Skeletal muscle cell (primary cell): Measurements from ENCODE around the gene NIPAL3.

- RRBS: under 1% methylated on average over 10 of the region's 44 CpGs
These were observed 5.1 kb downstream of the ID3 start for GRCh38 chr1:23554062-23554777.

- RRBS: no CpG with 5 or more reads among the region's 37 CpGs
These were observed 1.2 kb downstream of the ID3 start for GRCh38 chr1:23557933-23558762.

GRCh38 chr1:23585487-23586171, 26.3 kb upstream of the ID3 start:
- RRBS: no CpG with 5 or more reads among the region's 9 CpGs

GRCh38 chr1:23595892-23596136, 36.5 kb upstream of the ID3 start:
- RRBS: no CpG with 5 or more reads among the region's 2 CpGs

GRCh38 chr1:23651048-23651524, 40.5 kb upstream of the RPL11 start:
- RRBS: no CpG with 5 or more reads among the region's 4 CpGs

- RRBS: no CpG with 5 or more reads among the region's 11 CpGs
These were observed 2.8 kb downstream of the RPL11 start for GRCh38 chr1:23694163-23695039.

DNA sequence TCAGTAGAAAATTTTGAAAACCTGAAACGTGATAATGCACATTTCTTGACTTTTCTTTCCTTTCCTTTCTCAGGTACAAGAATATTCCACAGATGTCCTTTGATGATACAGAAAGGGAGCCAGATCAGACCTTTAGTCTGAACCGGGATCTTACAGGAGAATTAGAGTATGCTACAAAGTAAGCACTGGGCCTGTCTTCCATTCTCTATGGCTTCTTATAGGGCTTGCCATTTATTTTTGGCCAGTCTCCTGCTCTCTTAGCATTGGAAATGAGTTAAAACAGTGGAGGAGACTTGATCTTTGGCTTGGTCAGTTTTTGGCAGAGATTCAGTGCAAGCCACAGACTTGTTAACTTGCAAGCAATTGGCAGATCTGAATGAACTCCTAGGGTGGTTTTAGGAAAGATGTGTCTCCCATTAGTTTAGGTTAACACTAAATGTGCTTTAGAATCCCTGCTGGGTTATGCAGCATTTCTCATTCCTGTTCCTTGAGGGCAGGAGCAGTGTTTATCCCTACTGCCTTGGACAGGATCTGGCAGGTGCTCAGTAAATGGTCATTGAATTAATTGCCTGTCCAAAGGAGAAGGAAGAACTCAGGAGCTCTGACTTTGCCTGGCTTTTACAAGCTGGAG, 5.2 kb upstream of the LYPLA2 start:
- RRBS: no CpG with 5 or more reads among the region's 2 CpGs

GRCh38 chr1:23804321-23804666, 3.7 kb upstream of the GALE start:
- RRBS: no CpG with 5 or more reads among the region's 6 CpGs

DNA sequence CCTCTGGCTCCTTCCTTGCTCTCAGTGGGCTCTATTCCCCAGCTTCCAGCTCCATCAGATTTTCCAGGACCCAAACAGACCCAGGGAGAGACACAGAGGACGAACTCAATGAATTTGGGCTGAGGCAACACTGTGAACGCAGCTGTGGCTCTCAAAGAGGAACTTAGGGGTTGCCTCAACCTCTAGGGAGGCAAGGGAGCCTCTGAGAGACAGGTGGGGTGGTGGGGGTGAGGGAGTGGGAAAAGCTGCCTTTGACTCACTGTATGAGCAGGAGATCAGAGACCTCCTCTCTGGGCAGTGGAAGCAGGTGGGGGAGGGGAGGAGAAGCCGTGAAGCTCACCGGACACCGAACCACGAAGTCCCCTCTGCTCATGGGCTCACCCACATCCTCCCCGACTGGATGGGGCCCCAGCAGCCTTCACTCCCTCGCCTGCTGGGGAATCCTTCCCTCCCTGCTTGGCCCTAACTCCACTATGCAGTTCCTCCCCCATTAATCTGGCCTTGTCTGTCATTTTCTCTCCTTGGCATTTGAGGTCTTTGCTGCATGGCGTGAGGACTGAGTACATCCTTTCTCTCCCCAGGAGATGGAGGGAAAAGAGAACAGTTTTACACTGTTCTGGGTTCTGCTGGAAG, 4.3 kb downstream of the CNR2 start:
- RRBS: no CpG with 5 or more reads among the region's 9 CpGs

GRCh38 chr1:24089998-24090854, 21.7 kb downstream of the MYOM3 start:
- RRBS: 74% methylated on average over 1 of the region's 18 CpGs

GRCh38 chr1:24117681-24118211, 5.8 kb upstream of the MYOM3 start:
- RRBS: no CpG with 5 or more reads among the region's 11 CpGs

DNA sequence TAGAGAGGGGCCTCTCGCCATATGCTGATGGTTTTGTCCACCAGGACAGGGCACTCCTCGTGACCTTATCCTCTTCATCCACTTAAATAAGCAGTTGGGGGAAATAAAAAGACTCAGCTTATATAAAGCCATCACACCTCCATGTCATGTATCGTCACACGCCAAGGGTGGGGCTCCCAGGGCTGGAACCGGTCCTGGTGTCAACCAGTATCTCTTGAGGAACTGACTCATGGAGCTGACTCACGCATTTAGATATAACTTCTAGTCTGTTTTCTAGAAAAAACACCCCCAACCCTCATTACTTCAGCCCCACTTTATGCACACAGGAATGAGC, 6.8 kb upstream of the IL22RA1 start:
- RRBS: no CpG with 5 or more reads among the region's 6 CpGs

DNA sequence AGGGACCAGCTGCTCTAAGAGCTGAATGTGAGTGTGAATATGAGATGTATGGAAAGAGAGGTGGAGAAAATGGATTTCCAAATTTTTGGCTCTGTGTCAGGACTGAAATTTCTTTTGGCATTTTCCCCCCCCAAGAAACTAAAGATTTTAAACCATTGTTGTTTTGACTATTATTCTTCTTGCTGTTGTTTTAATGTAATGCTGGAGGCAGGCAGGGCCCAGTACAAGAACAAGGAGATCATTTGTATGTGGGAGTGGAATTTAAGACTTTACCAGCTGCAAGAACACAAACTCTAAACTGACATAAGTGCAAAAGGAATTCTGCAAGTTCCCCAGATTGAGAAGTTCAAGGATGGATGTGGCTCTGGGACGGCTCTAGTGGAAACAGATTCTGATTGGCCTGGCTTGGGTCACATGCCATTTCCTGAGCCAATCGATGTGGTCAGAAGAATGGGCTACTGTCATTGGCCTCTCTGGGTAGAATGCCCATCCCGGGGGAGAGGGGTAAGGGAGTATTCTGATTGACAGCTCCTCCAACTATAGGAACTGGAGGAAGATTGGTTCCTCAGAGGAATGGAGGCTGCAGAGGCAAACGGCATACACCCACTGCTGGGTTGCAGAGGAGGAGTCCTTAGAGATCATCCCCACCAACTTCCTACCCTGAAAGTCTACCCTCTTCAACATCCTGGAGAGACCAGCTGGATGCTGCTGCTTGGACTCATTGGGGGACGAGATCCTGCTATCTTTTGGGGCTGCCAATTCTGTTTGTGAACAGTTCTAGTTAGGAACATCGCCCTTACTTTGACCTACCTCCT, 5.9 kb upstream of the IFNLR1 start:
- RRBS: no CpG with 5 or more reads among the region's 6 CpGs

DNA sequence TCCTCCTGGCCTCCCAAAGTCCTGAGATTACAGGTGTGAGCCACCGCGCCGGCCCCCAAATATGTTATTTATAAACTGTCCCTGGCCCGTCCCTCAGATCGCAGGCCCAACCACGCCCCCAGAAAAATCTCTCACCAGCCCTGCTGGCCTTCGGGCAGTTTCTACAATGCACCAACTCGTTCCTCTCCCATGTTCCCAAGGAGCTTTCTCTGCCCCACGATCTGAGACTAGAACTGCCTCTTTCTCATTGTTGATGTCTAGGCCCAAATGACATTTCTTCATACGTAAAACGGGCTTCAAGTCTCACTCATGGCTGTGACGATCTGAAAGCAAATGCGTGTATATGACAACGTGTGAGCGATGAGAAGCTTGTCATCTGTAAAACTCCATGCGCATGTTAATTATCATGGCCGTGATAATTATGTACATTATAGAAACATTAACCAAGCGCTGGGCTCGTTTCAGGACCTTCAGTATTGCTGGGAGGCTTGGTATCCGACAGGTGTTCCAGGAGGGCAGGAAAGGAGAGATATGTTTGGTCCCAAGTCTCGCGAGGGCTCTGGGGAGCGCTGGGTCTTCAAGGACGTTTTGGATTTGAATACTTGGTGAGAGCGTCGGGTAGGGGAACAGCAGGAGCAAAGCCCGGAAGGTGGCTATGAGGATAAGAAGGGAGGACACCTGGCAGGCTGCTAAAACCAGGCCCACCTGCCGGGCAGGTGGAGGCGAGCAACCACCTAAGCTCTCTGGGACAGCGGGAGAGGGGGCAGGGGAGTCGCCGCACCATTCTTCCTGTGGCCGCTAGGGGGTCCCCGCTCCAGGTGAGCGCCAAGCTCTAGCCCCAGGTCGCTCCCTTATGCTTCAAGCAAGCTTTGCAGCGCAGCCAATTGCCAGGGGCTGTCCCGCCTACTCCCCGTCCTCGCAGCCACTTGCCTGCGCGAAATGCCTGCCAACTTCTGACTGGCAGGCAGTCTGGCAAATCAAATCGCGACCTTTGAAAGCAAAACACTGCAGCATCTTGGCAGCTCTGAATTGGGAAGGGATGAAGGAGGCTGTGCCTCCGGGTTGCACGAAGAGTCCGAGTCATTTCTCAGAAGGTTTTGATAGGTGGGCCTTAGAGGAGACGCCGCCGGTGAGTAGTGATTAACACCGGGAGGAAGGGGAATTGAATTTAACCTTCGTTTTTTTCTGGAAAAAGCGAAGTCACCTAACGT, at the start of gene NIPAL3:
NIPAL3 (plus strand) TSS at position 1,027 of the 1,211 bp plus-strand sequence.
- RRBS: 2% methylated on average over 8 of the region's 54 CpGs

- RRBS: no CpG with 5 or more reads among the region's 10 CpGs
These were observed 22.8 kb downstream of the NIPAL3 start for GRCh38 chr1:24438369-24438900.

GRCh38 chr1:24481929-24482444, 20.6 kb upstream of the RCAN3 start:
- RRBS: no CpG with 5 or more reads among the region's 4 CpGs

- RRBS: no CpG with 5 or more reads among the region's 11 CpGs
These were observed 4.1 kb downstream of the CLIC4 start for GRCh38 chr1:24749102-24749912.

GRCh38 chr1:24761152-24762000, 16.1 kb downstream of the CLIC4 start:
- RRBS: no CpG with 5 or more reads among the region's 3 CpGs

- RRBS: no CpG with 5 or more reads among the region's 22 CpGs
These were observed 29.8 kb downstream of the RUNX3 start for GRCh38 chr1:24899897-24901051.

DNA sequence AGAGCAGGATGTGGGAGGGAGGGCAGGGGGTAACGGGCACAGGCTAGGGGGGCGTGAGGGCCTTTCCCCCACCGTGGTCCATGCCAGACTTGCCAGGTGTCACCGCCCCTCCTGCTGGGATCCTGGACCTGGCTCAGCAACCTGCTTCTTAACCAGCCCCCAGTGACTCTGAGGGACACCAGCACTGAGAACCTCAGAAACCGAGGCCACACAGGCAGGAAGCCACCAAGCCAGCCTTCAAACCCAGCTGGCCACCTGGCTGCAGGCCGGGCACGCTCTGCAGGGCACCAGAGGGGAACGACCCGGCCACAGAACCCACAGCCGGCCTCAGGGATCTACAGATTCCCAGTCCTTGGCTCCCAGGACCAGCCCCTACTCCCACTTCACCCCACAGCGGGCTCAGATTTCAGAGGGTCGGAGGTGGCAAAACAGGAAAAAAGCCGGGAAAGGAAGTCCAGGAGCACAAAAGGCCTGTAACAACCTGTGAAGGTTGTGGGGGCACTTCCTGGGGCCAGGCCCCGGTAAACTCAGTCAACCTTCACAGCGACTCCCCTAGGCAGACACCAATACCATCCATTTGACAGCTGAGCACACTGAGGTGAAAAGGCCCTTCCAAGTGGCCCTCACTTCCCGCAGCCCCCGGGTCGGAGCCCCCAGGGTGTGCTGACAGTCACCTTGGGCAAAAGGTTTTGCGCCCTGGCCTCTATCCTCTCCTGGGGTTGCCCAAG, 14.2 kb downstream of the RUNX3 start:
- RRBS: 35% methylated on average over 5 of the region's 19 CpGs